Bronchus fibroblast of lung (primary cell): ENCODE measurements around a stretch of chr17.

DNA sequence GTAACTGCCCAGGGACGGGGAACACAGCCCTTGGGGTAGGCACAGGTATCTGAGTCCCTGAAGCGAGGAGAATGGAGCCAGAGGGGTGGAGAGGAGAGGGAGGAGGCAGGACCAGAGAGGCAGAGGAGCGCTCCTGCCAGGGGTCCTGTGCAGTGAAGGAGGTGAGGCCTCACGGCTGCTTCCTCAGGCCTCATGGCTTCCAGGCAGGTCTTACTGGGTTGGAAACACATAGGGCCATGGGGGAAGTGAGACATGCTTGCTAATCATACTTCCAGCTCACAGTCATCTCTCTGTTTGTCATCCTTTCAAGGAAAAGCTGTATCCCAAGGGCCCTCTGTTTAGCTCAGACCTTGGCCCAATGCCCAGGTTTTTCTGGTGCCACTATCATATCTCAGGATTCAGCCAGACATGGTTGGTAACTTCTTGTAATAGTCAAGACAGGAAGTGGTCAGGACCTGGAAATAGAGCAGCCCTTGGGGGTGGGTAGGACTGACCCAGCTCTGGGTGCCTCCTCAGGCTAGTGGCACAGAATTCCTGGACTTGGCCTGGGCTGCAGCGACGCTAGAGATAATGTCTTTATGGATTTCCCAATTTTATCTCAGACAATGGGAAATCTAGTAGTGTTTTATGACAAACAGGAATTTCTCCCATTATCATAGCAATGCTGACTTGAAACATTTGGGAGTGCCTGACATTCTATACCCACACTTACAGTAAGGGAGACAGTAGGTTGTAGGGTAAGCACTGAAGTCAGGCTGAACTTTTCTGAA lies 13.6 kb upstream of the ITGB3 start:
- RAMPAGE, long total RNA = no peak

GRCh38 chr17:47316299-47316819 lies 7.4 kb upstream of the EFCAB13 start:
- RAMPAGE, long total RNA = no peak

DNA sequence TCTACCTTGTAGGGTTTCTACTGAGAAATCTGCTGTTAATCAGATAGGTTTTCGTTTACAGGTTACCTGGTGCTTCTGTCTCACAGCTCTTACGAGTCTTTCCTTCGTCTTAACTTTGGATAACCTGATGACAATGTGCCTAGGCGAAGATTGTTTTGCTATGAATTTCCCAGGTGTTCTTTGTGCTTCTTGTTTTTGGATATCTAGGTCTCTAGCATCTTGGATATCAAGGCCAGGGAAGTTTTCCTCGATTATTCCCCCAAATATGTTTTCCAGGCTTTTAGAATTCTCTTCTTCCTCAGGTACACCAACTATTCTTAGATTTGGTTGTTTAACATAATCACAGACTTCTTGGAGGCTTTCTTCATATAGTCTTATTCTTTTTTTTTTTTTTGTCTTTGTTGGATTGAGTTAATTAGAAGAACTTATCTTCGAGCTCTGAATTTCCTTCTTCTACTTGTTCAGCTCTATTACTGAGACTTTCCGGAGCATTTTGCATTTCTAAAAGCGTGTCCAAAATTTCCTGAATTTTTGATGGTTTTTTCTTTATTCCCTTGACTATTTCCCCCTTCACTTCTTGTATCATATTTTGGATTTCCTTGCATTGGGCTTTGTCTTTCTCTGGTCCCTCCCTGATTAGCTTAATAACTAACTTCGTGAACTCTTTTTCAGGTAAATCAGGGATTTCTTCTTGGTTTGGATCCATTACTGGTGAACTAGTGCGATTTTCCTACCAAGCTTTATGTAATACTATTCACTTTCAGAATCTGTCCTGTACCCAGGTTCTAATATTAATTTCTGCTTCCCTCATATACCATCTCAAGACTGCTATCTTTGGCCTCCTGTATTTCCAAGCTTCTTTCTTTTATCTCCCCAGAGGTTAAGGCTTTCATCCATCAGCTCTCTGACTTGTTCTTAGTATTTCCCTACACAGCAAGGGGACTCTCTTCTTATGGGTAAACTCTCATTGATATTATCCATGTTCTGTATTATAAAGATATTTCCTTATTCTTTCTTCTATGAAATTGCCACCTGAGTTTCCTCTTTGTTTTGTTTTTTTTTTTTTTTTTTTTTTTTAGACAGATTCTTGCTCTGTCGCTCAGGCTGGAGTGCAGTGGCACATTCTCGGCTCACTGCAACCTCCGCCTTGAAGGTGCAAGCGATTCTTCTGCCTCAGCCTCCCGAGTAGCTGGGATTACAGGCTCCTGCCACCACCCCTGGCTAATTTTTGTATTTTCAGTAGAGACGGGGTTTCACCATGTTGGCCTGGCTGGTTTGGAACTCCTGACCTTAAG lies 92.3 kb upstream of the NPEPPS start:
- RAMPAGE, long total RNA = no peak

DNA sequence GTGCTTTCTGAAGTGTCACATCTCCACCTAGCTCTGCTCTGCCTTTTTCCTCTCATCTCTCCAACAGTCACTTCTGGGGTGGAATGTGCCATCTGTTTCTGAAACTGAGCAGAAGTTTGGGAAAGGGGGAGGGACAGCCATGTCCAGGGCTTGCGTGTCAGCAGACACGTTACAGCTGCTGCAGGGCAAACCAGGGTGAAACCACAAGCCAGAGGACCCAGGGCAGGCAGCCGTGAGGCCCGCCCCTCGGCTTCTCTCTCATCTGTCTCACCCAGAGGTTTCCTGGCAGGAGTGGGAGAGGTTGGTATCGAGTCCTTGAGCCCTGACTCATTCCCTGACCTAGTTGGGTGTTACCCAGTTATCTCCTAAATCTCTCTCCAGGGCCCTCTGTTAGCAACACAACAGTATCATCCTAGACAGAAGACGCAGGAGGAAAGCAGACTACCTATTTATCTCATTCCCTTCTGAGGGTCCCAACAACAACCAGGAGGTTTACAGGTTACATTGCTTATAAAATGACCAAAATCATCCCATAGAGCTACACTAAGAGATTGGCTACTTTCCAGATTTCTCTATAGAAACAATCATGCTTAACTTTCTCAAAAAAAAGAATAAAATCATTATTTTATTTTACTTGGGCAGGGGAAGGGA lies 28.5 kb upstream of the NPEPPS start:
- RAMPAGE, long total RNA = no peak

DNA sequence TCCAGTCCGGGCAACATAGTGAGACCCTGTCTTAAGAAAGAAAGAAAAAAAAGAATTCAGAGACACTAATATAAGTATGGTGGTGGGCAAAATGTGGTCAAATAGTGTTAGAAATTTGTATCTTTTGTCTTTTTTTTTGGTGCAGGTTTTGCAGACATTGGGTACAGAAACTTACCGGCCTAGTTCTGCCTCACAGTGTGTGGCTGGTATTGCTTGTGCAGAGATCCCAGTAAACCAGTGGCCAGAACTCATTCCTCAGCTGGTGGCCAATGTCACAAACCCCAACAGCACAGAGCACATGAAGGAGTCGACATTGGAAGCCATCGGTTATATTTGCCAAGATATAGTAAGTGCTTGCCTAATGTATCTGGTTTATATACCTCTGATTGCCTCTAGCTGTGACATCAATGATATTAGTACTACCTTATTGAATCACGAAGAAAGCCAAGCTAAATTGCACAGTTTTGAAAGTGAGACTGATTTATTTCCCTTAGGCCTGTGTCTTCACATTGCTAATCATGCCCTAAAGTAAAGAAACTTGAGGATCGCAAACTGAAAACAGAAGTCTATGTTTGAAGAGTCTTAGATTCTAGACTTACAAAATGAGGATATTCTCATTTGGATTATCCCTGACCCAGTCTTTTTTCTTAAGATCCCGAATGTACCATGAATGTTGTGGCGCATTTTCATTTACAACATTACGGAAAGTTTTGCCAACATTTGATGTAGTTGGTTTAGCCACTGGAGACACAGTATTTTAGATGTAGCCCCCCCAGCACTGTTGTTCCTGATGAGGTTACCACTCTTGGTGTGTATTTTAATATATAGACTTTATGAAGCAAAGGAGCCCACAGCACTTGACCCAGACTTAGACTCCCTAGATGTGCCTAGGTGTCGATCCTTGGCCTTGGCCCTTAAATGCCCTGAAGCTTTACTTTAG lies 7.3 kb downstream of the KPNB1 start:
- RAMPAGE, long total RNA = no peak

GRCh38 chr17:47829804-47830018 lies 1.6 kb downstream of the MRPL10 start:
- RAMPAGE, long total RNA = no peak

DNA sequence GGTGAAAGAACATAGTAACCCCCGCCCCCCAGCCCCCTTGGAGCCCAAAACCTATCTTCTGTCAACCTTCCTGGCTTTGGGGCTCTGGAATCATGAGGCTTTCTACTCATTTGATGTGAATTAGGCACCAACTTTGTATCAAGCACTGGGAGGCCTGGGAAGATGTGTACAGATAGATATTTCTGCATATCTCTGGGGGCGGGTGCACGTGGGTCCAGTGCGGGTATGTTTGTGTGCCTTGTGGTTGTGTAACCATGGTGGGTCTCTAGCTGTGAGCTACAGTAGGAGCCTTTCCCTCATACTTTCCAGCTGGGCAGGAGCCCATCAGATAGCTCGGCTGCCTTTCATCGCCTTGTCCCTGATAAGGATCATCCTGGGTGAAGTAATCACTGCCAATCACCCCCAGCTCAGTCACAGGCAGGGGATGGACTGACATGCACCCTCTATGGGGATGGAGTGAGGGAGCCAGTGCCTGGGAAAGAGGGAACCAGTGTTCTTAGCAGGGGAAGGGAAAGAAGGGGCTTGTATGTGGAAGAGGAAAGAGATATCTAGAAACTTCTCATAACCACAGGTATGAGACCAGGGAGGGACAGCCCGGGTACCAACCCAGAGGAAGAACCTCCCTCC lies 3.1 kb upstream of the SCRN2 start:
- RAMPAGE, long total RNA = no peak

DNA sequence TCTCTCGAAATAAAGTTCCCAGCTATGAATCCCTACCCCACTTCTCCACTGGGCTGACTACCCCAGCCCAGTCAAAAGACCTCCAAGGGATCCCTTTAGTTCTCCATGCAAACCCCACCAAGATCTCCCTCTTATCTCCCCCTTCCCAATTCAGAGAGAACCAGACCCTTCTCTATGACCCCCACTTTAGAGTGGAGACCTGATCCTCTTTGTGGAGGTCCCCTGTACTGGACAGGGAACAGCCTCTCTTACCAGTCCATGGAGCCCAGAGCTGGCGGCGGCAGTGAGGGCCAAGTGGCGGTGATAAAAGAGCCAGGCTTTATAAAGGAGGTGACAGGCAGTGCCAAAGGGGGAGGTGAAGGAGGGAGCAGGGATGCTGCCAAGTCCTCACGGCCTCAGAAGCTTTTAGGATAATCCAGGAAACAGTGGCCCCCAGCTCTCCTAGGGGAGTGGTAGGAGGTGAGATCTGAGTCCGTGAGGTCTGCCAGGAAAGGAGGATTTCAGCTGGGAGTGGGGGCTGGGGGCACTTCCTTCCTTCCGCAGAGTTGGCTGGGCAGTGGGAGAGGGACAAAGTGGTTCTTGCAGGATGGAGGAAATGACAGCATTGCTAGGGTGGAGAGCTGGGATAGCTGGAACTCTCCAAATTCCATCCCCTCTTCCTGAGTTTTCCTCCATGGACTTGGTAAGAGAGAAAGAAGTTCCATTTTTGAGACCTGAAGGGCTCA lies 4.6 kb upstream of the SP6 start:
- RAMPAGE, long total RNA = no peak

- RAMPAGE, long total RNA = no peak
Measured at GRCh38 chr17:47894962-47895957, 776 bp upstream of the SP2 start.

- RAMPAGE, long total RNA = no peak
Measured at GRCh38 chr17:47945029-47946066, 4.0 kb downstream of the PNPO start.

GRCh38 chr17:47983957-47984430 lies 13.1 kb downstream of the CDK5RAP3 start:
- RAMPAGE, long total RNA = no peak

- RAMPAGE, long total RNA = no peak
Measured at GRCh38 chr17:48052885-48053146, 4.7 kb downstream of the NFE2L1 start.

- RAMPAGE, long total RNA = no peak
Measured at GRCh38 chr17:48055404-48056151, 7.4 kb downstream of the NFE2L1 start.

DNA sequence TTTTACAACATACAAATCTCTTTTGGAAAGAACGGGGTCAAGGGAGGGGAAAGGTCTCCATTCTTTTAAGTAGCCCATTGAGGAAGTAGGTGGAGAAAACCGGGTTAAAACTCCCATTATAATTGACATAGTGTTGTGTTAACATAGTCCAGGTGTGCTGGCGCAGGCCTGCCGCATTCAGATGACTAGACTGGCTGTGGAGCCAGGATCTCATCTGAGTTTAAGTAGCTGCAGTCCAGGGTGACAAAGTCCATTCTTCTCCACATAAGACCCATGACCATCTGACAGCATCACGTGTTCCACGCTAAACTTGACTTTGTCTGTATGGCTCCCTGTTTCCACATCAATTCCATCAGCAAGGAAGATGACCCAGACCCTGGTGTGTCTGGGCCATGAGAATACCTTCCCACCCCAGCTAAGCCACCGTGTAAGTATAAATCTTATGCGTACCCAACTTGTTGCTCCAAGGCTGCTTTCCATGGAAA lies 46.5 kb downstream of the SNX11 start:
- RAMPAGE, long total RNA = no peak

GRCh38 chr17:48429065-48429546 lies 908 bp downstream of the SKAP1 start:
- RAMPAGE, long total RNA = no peak

- RAMPAGE, long total RNA = no peak
Measured at GRCh38 chr17:48441204-48441890, 11.3 kb upstream of the SKAP1 start.

DNA sequence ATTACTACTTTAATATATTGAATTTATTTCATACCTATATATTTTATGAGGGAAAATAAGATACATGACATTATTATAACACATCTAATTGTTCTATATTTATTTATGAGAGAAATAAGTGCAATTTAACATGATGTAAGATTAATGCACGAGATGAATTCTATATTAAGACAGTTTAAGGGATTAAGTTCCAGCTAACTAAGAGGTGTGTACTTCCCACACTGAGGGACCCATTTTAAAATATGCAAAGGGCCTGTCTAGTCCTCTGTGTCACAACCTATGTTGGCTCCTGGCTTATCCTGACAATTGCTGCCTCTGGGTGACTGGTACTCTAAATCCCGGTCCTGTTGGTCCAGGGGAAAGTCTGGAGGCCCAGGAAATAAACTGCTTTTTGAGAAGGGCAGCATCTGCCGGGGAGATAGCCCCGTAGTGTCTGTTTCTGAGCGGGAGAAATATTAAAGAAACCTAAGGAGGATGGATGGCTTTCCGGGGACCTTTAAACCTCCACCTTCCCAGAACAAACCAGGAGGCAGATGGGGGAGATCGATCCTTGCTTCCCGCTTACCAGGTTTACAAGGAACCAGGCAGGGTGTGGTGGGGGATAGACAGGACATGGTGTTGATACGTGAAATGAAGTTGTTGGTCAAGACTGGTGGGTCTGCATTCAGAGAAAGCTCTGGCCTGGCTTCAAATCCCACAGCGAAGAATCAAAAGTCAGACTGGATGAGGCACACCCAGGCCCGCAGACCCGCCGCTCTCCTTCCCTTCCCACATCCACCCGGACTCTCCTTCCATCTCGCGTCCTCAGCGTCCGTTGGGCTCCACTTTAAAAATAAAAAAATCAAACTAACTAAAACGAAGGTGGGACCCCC lies 3.9 kb downstream of the HOXB2 start:
- RAMPAGE, long total RNA = no peak

GRCh38 chr17:48544437-48544971 lies 405 bp downstream of the HOXB2 start:
- RAMPAGE, long total RNA = no peak

GRCh38 chr17:48553677-48554889 lies 9.2 kb upstream of the HOXB2 start:
- RAMPAGE, long total RNA = no peak

- RAMPAGE, long total RNA = no peak
Measured at GRCh38 chr17:48562268-48563000, 15.7 kb downstream of the HOXB4 start.